A549 (cell line): Measurements from ENCODE around the genes FOXI1 and GABRP.

DNA sequence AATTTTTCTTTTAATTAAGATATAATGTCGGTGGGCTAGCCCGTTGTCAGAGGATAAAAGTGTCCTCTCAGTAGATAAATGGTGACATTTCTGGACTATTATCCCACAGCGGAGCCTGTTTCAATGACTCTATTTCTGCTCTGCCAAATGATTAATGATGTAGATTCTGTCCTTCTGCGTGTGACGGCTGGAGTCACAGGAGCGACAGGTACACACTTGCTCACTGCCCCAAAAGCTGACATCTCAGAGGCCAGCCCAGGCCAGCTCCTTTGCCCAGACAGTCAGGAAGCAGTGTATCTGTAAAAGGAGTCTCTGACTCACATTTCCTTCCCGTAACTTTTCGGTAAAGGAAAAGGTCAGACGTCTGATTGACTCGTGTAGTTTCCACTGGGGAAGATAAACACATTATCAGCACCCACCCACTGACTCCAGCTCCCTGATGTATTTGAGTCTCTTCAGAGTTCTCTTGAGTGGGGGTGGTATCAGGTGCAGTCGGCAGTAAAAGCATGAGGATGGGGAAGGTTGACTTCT is 64.5 kb upstream of the WWC1 start:
- PRO-cap = no peak
CAGE:
- cytosol, long polyA plus RNA = no peak
- long polyA plus RNA = no peak
- nucleus, long polyA plus RNA = no peak

DNA sequence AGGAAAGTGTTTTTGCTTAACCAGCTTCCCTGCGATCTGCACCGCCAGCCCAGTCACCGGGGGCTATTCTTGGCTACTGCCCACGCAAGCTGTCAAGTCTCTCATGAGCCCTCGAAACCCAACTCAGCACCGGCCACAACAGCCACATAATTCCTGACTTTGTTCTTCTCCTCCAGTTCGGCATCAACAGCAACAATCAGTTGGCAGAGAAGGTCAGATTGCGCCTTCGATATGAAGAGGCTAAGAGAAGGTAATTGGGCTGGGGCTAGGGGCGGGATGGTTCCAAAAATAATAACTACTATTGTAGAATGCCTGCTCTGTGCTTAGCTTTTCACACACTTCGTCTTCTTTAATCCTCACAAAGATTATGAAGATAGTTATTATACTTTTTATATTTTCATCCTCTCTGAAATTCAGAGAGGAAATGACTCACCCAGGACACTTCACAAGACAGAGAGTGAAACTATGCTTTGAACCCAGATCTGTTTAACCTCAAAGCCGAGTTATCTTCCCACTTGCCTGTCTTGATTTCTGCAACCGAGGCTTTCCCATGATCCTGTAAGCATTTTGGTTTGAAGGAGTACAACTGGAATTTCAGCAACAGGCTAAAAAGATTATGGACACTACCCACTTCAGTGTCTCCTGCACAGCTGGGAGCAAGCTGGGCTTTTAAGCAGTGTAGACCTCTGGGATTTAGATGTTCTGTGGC is 76.4 kb upstream of the RARS1 start:
- PRO-cap = no peak
CAGE:
- cytosol, long polyA plus RNA = no peak
- long polyA plus RNA = no peak
- nucleus, long polyA plus RNA = no peak

GRCh38 chr5:168434157-168434544 is 52.1 kb upstream of the RARS1 start:
- PRO-cap = no peak
CAGE:
- cytosol, long polyA plus RNA = no peak
- long polyA plus RNA = no peak
- nucleus, long polyA plus RNA = no peak

- PRO-cap = no peak
CAGE:
- cytosol, long polyA plus RNA = no peak
- long polyA plus RNA = no peak
- nucleus, long polyA plus RNA = no peak
Measured at GRCh38 chr5:168666170-168666736, 87.1 kb upstream of the PANK3 start.

DNA sequence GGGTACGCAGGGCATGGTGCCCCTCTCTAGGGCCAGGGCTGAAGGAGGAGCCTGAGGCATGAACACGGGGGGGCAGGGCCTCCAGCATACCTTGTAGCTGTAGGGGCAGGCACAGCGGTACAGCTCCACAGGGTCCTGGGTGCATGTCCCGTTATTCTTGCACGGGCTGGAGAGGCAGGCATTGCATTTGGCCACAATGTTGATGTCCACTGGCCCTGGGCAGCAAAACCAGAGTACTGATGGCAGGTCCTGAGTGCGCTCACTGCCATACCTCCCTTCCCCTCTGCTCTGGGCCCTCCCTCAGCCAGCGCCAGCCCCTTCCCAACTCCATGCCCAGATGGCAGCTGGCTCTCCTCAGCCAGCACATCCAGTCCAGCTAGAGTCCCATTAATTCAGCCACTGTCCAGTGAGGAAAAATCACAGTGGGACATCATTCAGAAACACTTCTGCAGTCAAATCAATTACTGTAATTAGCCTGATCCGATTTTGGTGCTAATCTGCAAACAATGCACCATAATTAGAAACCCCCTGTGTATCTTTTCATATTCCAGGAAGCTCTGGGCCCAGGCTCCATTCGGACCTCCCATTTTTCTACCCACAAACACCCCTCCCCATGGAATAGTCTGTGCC is 128.8 kb upstream of the PANK3 start:
- PRO-cap = no peak
CAGE:
- cytosol, long polyA plus RNA = no peak
- long polyA plus RNA = no peak
- nucleus, long polyA plus RNA = no peak

GRCh38 chr5:168844464-168844968 is 265.3 kb upstream of the PANK3 start:
- PRO-cap = no peak
CAGE:
- cytosol, long polyA plus RNA = no peak
- long polyA plus RNA = no peak
- nucleus, long polyA plus RNA = no peak

- PRO-cap = no peak
CAGE:
- cytosol, long polyA plus RNA = no peak
- long polyA plus RNA = no peak
- nucleus, long polyA plus RNA = no peak
Measured at GRCh38 chr5:170105616-170106125, at the start of gene FOXI1. Gene FOXI1 (plus strand): TSS chr5:170105897.

GRCh38 chr5:170278348-170279383 is 18.9 kb downstream of the LCP2 start:
- PRO-cap = no peak
CAGE:
- cytosol, long polyA plus RNA = no peak
- long polyA plus RNA = no peak
- nucleus, long polyA plus RNA = no peak

DNA sequence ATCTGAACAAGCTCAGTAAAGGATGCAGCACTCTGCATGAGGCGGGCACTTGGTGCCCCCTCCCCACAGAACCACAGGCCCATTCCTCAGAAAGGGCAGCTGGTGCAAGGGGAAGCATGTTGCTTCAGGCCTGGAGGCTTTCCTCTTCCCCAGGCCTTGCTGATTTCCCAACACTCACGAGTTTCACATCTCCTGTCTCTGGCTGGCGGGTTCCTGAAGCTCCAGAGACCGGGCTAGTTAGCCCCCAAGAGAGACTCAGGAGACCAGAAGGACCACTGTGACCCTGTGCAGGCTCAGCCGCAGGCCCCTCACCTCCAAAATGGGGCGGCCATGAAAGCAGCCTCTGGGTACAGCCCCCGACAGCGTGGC is 3.1 kb upstream of the LCP2 start:
- PRO-cap = no peak
CAGE:
- cytosol, long polyA plus RNA = no peak
- long polyA plus RNA = no peak
- nucleus, long polyA plus RNA = no peak

DNA sequence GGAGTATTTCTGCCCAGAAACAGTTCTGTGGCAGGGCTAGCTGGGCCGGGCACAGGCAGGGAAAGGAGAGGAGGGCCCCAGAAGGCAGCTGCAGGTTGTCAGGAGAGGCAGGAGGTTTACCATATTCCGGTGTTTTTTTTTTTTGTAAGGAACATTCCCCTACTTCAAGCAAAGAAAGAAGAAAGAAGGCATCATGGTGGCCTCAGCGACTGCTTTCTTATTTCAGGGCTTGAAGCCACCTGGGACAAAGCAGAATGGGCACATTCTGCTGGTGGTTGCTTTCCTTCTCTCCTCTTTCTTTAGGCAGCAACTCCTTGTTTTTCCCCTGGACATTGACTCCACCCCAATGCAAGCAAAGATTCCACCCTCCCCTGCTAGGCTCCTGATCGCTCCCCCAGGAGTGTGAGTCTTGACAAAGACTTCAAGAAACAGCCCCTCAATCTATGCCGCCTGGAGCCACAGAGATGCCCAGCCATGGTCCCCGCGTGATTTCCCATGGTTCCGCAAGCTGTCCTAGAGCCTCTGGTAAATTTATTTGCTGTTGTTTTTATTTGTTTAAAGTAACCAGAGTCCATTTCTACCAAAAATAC is 2.5 kb downstream of the KCNMB1 start:
- PRO-cap = no peak
CAGE:
- cytosol, long polyA plus RNA = no peak
- long polyA plus RNA = no peak
- nucleus, long polyA plus RNA = no peak

- PRO-cap = no peak
CAGE:
- cytosol, long polyA plus RNA = no peak
- long polyA plus RNA = no peak
- nucleus, long polyA plus RNA = no peak
Measured at GRCh38 chr5:170388408-170388816, 755 bp downstream of the KCNMB1 start.

DNA sequence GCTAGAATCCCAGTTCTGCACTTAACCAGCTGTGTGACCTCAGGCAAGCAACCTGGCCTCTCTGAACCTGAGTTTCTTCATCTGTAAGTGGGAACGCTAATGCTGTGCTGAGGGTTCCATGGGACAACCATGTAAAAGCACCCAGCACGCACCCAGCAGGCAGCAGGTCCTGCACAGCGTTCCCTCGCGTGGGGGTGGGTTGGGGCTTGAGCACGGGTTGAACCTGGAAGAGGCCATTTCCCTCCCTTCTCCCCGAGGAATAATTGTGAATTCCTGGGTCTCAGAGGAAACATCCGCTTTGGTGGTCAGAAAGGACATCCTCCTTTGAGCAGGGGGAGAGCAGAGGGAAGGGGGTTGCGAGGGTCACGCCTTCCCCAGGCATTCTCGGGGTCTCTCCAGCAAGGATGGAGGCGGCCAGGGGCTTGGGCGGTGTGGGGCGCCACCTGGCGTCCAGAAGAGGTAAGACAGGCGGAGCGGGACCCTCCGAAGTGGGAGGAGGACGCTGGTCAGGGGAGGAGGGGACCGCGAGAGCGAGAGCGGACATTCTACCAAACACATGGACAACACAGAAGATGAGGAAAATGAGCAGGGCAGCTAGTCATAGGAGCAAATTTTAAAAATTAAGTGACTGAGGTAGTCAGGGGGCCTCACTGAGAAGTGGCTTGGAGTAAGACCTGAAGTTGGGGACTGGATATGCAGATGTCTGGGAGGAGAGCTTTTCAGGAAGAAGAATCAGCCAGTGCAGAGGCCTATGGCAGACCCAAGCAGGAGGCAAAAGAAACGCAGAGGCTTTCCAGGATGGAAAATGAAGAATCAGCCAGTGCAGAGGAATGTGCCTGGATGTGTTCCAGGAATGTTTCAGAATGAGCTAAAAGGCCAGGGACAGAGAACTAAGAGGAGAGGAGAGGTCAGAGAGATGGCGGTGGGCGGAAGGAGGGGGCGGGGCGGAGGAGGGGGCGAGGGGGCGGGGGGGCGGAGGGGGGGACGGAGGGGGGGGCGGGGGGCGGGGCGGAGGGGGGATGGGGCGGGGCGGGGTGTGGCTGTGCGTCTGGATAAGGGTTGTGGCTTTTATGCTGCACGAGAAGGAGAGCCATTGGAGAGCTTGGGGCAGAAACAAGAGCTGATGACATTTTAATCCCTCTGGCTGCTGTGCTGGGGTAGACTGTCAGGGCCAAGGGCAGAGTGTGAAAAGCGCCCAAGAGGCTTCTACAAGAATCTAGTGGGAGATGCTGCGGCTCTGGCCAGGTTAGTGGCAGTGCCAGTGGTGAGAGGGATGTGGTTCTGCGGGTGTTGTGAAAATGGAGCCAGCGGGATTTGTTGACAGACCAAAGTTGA is 129.4 kb downstream of the KCNIP1 start:
- PRO-cap = no peak
CAGE:
- cytosol, long polyA plus RNA = no peak
- long polyA plus RNA = no peak
- nucleus, long polyA plus RNA = no peak

DNA sequence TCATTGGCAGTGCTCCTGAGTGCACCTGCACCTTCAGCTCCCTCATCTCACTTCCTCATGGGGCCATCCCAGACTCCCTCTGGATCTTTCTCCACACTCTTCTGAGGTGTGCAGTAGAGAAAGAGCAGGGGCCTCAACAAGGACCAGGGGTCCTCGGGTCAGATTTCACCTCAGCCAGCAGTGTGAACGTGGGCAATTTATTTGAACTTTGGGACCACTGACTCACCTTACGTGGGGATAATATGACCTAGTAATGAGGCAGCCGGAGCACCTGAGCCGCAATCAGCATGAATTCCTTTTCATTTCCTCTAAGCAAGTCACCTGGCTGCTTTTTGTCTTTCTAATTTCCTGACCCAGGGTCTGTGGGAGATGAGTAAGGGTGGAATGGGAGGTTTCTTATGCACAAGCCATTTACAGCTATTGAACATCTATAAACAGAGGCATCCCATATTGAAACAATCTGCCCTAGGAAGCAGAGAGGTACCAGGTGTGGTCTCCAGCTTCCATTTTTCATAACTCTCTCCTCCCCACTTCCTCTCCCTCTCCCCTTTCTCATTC is 22.3 kb upstream of the GABRP start:
- PRO-cap = no peak
CAGE:
- cytosol, long polyA plus RNA = no peak
- long polyA plus RNA = no peak
- nucleus, long polyA plus RNA = no peak

- PRO-cap = no peak
CAGE:
- cytosol, long polyA plus RNA = no peak
- long polyA plus RNA = no peak
- nucleus, long polyA plus RNA = no peak
Measured at GRCh38 chr5:170783400-170783854, at the start of gene GABRP. Gene GABRP (plus strand): TSS chr5:170783725.

- PRO-cap = no peak
CAGE:
- cytosol, long polyA plus RNA = no peak
- long polyA plus RNA = no peak
- nucleus, long polyA plus RNA = no peak
Measured at GRCh38 chr5:171397853-171398583, 10.4 kb downstream of the NPM1 start.

DNA sequence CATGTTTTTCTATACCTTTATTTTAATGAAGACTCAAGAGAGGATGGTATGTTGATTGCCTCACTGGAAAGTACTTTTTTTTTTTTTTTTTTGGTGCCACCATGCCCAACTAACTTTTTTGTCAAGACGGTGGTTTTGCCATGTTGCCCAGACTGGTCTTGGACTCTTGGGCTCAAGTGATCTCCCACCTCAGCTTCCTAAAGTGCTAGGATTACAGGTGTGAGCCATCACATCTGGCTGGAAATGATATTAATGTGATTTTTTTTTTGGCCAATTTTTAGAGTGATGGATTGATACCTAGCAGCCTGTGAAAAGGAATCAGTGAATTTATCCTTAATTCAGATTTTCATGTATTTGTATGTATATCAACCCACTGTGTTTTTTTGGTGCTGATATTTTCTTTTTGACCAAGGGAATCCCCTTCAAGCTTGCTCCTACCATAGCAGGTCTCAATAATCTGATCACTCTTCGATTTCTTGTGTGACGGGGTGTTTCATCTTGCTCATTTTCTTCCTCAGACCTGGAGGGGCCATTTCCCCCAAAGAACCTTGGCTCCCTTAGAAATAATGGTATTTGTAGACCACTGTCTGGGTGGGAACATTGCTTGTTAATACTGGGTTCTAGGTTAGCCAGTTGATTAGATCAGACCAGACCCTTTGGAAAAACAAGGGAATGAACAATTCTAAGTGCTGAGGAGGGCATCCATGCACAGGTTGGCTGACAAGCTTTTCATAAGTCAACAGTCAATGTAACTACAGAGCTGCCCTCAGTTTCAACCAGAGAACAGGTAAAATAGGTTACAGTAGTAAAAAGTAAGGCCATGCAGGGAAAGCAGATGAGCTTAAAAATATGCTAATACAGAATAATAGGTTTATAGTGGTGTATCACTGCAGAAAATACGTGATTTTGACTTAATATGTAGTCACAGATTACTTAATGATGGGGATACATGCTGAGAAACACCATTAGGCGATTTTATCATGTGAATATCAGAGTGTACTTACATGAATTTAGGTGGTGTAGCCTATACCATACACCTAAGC is 6.5 kb upstream of the FGF18 start:
- PRO-cap = no peak
CAGE:
- cytosol, long polyA plus RNA = no peak
- long polyA plus RNA = no peak
- nucleus, long polyA plus RNA = no peak

- PRO-cap = no peak
CAGE:
- cytosol, long polyA plus RNA = no peak
- long polyA plus RNA = no peak
- nucleus, long polyA plus RNA = no peak
Measured at GRCh38 chr5:171484300-171484684, 64.8 kb downstream of the FGF18 start.

- PRO-cap = no peak
CAGE:
- cytosol, long polyA plus RNA = no peak
- long polyA plus RNA = no peak
- nucleus, long polyA plus RNA = no peak
Measured at GRCh38 chr5:171574366-171574777, 154.9 kb downstream of the FGF18 start.

GRCh38 chr5:171596032-171597062 is 176.9 kb downstream of the FGF18 start:
- PRO-cap = no peak
CAGE:
- cytosol, long polyA plus RNA = no peak
- long polyA plus RNA = no peak
- nucleus, long polyA plus RNA = no peak

DNA sequence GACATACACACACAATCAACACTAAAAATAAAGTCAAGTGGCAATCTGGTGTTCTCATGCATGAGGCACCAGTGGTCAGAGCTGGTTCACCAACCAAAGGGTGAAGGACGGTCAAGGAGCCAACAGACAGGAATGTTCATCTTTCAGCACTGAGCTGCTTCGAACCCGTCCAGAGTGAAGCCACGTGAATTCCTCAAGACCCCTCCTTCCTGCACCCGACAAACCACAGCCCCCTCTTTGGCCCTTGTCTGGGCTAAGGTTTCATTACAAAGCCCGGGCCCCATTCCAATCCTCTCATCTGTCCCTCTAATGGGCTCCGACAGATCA is 84.5 kb upstream of the SMIM23 start:
- PRO-cap = no peak
CAGE:
- cytosol, long polyA plus RNA = no peak
- long polyA plus RNA = no peak
- nucleus, long polyA plus RNA = no peak